Pericardium fibroblast (primary cell): Measurements from ENCODE around the gene KCTD12.

GRCh38 chr13:76882814-76883077, 3.5 kb downstream of the KCTD12 start:
- RAMPAGE, long total RNA = no peak

DNA sequence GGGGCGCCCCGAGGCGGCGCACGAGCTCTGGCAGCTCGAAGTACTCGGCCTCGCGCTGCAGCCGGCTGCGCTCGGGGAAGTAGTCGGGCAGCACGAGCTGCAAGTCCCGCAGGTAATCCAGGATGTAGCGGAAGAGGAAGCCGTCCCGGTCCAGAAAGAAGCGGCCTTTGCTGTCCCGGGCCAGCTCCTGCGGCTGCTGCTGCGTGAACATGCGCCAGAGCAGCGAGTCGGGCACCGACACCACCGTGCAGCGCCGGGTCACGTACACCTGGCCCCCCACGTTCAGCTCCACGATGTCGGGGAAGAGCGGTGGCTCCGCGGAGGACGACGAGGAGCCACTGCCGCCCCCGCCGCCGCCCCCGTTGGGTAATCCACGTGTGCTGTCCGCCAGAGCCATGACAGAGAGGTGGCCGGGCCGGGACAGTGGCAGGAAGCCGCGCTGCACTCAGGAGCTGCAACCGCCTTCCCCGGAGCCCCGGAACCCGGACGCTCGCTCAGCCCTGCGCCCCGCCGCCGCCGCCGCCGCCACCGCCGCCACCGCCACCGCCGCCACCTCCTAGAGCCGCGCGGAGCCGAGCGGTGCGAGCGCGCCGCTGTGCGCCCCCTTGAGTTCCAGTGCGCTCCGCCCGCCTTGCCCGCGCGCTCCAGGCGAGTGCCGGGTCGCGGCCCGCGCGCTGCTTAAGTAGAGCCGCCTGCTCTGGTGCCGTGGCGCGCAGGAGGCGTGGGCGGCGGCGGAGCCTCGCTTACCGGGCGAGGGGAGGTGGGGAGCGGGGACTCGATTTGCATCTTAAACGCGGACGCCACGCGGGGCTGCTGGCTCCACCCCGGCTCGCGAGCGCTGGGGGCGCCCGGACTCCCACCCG, at the start of gene KCTD12:
Gene KCTD12, minus strand, starts transcription at position 654 of the 863 bp plus-strand sequence.
- RAMPAGE, long total RNA = no peak

GRCh38 chr13:77110549-77111151, 83.7 kb upstream of the FBXL3 start:
- RAMPAGE, long total RNA = no peak

- RAMPAGE, long total RNA = no peak
These were observed 116.3 kb upstream of the FBXL3 start for GRCh38 chr13:77143193-77143823.

DNA sequence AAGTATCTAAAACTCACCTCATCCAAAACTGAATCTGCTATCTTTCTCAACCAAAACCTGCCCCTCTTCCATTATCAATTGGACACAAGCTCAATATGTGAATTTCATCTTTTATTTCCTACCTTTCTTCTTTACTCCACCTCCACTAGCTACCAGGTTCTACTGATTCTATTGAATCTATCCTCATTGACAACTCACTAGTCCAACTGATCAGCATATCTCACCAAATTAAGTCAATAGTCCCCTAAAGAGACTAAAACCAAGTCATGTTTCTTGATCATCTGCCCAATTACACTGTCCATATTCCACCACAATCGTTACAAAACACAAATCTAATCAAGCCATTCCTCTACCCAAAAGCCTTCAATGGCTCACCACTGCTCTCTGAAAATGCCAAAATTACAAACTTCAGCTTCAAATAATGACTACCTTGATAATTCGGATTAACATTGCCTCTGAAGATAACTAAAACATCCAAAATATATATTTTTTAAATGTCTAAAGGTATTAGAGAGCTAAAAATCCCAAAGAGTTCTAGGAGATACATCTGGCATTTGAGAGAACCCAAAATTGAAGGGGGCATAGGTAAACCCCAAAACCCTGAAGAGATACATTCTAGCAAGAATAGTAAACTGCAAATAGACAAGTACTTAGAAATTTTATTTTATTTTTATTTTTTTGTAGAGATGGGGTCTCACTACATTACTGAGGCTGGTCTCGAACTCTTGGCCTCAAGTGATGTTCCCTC, 122.9 kb upstream of the FBXL3 start:
- RAMPAGE, long total RNA = no peak

GRCh38 chr13:77915631-77916195, 2.9 kb downstream of the EDNRB start:
- RAMPAGE, long total RNA = no peak

DNA sequence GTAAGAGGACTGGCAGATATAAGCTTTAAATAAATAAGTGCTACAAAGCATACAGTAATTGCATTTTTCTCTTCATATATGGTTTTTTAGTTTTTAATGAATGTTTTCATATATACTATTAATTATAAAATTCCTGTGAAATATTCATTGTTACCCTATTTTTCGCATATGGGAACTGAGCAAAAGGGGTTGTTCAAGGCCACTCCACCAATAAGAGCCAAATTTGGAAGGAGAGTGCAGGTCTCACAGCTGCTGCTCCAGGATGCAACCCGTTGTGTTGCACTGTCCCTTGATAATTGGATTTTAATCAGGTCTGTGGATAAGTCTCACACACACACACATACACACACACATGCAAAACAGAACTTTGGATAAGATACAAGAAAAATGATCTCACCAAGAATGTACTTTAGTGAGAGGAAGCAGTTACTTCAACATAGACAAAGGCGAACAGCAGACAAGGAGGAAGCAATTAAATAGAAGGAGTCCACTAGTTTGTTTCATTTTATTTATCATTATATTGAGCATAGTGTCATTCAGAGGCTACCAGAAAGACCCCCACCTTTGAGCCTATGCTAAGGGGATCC, 127.2 kb upstream of the EDNRB start:
- RAMPAGE, long total RNA = no peak

DNA sequence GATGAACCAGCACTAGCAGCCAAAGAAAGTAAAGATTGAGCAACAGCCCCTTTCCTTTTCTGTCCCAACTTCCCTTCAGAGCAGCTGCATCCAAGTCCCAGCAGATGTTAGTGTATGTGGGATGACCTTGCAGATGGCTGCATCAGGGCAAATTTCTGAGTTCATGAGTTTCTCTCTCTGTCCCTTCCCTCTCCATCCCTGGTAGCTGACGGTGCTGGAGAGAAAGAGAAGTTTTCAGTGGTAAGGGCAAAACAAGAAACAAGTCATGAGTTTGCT, 183.6 kb upstream of the EDNRB start:
- RAMPAGE, long total RNA = no peak

DNA sequence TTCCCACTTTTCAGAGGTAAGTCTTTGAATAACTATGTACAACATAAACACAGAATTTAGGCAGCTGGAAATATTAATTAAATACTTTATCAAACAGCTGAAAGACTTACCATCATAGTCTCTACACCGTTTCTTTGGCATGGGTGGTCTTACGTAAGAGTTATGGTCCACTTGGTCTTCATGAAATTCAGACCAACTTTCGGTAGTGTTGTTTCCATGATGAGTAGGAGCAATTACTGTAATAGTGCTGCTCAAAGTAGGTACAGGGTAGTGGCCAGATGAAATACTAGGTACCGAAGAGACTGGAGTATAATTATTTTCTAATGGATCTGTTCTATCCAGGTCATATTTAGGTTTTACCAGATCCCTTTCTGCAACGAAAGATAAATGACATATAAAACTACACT, 37.4 kb downstream of the RBM26 start:
- RAMPAGE, long total RNA = no peak

DNA sequence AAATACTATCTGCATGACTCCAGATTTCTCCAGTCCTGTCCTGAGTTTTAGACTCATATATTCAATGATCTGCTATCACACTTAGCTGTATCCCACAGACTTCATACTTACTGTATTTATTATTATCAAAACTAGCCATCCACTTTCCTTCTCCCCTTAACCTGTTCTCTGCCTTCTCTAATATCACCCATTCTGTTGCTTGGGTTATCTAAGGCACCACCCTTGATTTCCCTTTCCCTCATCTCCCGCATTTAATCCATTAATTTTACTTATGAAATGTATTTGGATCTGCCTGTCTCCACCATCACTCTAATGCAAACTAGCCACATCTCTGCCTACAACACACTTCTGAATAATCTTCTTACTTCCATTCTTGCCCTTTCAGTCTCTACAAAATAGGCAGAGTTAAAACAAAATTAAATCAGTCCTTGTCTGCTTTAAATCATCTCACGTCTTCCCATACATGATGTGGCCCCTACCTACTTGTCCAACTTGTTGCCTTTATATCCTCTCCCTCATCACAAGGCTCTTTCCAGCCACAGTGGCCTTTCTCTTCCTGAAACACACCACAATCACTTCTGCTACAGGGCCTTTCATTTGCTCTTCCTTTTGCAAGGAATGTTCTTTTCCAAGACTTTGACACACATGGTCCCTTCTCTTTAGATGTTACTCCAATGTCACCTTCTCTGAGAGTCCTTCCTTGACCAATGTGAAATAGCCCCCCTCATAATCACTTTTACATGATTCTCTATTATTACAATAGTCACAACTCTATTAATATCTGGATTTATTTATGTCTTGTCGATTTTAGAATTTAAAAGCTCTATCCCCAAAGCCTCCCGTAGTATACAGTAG, 1.8 kb downstream of the RBM26 start:
- RAMPAGE, long total RNA = no peak

- RAMPAGE, long total RNA = no peak
These were observed 739 bp downstream of the NDFIP2 start for GRCh38 chr13:79481590-79482197.

- RAMPAGE, long total RNA = no peak
These were observed 1.3 kb downstream of the NDFIP2 start for GRCh38 chr13:79482198-79482773.

DNA sequence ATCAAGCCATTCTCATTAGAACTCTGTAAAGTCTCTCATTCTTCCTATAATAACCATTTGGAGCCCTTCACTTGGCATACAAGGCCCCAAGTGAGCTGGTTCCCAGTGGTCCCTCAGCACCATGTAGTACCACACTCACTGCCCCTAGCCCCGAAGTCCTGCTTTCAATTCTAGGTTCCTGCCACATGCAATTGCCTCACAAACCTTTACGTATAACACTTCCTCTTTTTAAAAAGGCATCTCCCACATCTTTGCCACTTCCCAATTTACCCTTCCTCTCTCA, 304.1 kb downstream of the SPRY2 start:
- RAMPAGE, long total RNA = no peak

DNA sequence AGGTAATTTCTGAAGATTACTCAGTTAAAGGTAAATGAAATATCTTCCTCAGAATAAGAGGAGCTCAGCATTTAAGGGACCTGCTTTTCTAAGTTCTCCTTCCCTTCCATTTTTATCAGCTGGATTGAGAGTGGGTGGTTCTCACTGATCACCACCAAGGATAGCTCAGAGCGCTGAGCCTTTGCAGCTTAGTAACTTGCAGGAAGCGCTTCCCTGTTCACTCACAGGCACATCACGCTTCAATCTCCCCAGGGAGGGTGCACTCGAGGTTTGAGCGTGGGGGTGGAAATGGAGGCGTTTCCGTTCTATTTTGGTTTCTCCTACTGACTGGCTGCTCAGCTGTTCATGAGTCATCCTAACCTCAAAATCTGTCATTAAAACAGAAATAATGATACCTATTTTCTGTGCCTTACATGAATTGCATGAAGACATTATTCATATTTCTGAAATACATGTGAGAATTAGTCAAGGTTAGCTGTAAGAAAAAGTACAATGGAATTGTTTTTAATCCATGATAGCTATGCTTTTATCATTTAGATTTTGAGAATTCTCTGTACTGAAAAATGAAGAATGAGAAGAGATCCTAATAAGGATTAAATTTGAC, 292.1 kb downstream of the SPRY2 start:
- RAMPAGE, long total RNA = no peak

DNA sequence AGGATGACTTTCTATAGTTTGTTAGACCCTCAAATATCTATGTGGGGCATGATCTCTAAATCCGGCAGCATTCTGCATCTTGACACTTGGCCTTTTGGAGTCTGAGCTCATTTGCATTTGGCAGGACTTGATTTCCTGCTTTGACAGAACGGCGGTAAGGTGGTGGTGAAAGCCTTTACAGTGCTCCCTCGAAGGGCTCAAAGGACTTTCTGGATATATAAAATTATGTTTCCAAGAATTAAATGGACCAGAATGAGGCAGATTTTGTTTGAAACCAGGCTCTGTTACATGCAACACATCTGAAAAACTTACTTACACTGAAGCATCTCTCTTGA, 207.3 kb downstream of the SPRY2 start:
- RAMPAGE, long total RNA = no peak

DNA sequence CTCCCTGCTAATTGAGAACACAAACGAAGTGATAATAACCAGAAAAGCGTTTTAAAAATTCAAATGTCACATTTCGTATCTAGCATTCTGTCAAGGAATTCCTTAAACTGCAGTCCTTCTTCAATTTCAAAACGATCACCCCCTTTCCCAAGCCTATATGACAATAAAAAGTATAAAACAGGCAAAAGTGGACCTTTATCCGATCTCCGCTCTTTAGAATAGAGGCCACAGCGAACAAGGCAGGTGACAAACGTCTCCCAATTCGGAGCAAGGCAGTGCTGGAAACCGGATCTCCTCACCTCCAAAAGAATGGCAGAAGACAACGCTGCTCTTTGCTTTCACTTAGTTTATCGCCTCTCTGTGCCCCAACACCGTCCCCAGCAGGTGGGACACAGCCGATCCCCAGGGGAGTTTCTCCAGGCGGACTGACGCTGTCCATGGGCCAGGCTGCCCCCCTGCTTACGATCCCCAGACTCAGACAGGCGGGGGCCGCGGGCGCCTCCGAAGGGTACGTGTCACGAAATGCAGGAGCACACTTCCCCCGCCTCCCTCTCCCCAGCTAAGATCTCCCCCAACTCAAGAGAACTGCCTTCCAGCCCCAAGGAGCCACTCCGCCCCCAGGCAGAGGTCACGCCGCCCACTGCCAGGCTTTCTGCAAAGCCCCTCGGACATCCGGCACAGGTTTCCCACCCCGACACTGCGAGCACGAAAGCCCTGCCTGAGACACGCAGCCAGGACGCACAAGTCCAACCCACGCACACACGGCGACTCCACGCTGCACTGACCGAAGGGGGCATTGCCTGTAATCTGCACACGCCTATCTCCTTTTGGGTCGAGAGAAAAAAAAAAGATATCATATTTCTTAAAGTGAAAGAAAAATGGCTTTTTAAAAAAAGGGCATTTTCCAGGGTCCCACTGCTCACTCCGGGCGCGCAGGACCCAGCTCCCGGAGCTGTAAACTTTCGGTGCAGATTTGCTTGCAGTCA, 2.1 kb downstream of the SPRY2 start:
- RAMPAGE, long total RNA = no peak

- RAMPAGE, long total RNA = no peak
These were observed 155.7 kb upstream of the SPRY2 start for GRCh38 chr13:80496671-80497025.

- RAMPAGE, long total RNA = no peak
These were observed 314.0 kb upstream of the SPRY2 start for GRCh38 chr13:80654907-80655317.

- RAMPAGE, long total RNA = no peak
These were observed 375.6 kb upstream of the SPRY2 start for GRCh38 chr13:80716506-80716982.

DNA sequence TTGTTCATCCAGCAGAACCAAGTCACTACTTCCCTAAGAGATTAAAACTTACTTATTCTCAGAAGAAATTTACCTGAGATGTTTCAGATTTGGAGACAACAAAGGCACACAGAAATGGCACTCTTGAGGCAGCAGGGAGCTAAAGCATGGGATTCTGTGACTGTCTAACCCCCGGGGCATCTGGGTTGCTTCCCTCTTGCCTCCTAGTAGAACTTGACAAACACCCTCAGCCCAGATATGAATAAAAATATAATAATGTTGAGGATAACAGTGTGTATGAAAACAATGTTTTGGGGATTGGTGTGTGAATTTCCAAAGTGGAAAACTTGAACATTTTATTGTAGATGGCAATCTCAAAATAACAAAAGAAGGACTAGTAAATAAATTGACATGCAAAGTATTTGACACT, 1393.6 kb upstream of the SPRY2 start:
- RAMPAGE, long total RNA = no peak